Skeletal muscle cell (primary cell): ENCODE data around the genes GOLGA8S, UBE3A and GOLGA6L24.

DNA sequence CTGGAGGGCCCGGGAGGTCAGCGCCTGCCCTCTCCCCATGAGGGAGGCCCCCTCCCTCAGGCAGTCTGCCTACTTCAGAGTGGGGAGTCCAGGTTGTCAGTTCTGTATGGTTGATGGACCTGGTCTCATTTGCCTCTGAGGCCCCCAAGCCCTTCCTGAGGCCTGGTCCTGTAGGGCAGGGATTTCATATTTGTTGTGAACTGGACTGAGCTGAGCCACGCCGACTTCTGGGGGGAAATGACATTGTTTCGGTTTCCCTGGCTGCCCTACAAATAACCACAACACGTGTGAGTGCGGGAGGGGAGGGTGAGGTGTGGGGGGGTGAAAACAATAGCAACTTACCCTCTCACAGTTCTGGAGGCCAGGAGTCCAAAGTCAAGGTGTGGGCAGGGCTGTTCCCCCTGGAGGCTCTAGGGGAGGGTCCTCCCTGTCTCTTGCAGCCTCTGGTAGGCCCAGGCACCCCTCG, 160.3 kb downstream of the OR4N4 start:
- RRBS: no CpG with 5 or more reads among the region's 8 CpGs

DNA sequence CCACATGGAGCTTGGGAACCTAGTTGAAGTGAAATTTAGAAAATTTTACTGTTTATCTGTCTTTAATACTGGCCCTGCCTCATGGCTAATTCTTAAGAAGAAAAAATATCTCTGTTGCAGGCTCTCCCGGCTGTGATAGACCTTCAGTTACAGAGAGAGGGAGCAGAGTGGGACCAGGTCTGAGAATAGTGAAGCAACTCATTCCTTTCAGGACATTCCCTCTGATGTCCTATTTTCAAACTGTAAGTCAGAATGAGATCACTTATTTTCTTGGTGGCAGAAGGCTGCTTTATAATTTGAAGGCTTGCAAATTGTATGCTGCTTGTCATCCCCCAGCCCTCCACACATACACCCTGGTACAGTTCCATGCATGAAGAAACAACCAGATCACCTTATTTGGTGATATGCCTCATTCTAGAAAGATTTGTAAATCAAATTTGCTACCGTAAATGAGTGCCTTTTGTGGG, 6.6 kb downstream of the NIPA2 start:
- RRBS: no CpG with 5 or more reads among the region's 2 CpGs

- RRBS: no CpG with 5 or more reads among the region's 25 CpGs
Observed at GRCh38 chr15:22925632-22926298, 54.4 kb downstream of the CYFIP1 start.

DNA sequence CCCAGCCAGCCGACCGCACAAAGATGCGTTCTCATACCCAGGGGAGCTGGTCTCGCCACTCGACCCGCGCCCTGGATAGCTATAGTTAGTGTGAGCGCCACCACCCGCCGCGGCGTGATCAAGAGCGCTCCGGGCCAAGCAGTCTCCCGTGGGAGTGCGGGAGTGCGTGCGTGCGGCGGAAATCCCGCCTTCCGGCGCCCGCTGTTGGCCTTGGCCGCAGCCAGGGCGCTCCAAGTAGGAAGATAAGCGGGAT, 30.7 kb downstream of the GOLGA6L26 start:
- RRBS: no CpG with 5 or more reads among the region's 27 CpGs

GRCh38 chr15:23354575-23354941, at the start of gene GOLGA8S:
GOLGA8S (plus strand) TSS chr15:23354748.
- RRBS: no CpG with 5 or more reads among the region's 8 CpGs

DNA sequence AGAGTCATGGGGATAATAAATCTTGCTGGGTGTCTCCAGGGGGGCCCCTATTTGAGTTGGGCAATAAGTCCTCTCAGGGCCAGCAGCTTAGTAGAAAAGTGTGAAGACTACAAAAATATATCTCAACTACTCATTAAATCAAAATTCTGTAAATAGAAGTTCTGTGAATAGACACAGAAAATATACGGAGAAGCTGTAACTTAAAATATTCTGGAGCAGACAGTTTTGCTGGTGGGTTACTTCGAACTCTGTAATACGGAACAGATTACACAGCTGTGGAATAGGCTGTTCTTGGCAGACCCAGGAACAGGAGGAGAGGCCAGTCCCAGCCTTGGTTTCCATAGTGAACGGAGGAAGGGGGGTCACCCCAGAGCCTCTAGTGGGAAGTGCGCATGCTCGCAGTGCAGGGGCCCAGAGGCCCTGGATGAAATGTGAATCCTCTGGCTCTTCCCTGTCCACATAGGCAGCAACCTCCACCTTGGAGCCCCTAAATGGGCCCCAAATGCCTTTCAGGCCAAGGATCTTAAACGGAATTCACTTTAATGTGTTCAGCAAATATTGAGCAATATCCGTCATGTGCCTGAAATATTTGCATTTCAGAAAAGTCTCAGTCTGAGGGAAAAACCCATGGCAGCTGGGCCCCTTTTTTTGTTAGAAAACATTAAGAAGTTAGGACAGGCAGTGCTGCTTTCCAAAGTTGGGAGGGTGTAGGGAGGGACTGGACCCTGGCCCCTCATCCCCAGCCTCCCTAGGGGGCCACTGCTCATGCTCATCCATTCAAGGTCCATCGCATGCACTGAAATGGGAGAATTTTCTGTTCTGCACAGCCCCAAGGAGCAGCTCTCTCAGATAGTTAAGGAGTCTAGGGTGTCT, 3.3 kb upstream of the NDN start:
- RRBS: no CpG with 5 or more reads among the region's 9 CpGs

GRCh38 chr15:23713822-23714317, 26.8 kb upstream of the NDN start:
- RRBS: no CpG with 5 or more reads among the region's 15 CpGs

- RRBS: no CpG with 5 or more reads among the region's 4 CpGs
Observed at GRCh38 chr15:25064974-25065173, 110.1 kb downstream of the SNRPN start.

- RRBS: no CpG with 5 or more reads among the region's 2 CpGs
Observed at GRCh38 chr15:25111701-25111940, 156.8 kb downstream of the SNRPN start.

DNA sequence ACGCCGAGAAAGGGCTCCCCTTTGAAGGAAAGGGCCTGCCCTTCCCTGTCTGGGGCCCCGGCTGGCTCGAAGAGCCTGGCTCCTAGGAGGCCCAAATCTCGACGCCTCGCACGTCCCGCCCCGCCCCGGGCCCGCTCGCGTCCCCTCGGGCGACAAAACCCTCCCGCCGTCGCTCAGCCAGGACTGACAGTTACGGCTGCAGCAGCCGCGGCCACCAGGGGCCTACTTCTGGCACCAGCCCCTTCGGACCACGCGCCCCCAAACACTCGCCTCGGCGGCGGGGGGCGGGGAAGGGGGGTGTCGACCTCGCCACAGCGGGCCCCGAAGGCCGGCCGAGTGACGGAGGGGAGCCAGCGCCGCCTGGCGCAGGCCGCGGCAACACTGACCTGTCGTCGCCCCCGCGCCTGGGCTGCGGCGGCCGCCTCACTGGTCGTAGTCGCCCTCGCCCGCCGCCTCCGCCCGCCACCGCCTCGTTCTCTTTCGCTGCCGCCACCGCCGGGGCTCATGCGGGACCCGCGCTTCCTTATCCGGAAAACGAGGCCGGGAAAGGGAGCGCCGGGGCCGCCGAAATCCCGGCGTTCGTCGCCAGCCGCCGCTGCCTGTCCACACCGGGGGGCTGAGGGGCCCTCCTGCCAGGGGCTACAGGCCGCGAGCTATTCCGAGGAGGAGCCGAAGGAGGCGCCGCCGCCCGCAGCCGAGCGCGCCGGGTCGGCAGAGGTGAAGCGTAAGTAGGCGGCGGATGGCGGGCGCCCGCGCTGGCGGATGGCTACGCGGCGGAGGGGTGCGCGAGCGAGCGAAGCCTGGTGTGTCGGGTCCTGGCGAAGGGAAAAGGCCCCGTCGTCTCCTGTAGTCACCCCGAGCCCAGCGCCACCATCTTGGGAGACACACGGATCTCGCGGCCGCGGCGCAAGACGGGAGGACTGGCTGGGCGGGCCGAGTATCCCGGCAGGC, at the start of gene UBE3A:
Gene UBE3A, minus strand, starts transcription at position 922 of the 951 bp plus-strand sequence.
- RRBS: under 1% methylated on average over 16 of the region's 123 CpGs

- RRBS: no CpG with 5 or more reads among the region's 8 CpGs
Observed at GRCh38 chr15:25788261-25788464, 75.0 kb downstream of the ATP10A start.

DNA sequence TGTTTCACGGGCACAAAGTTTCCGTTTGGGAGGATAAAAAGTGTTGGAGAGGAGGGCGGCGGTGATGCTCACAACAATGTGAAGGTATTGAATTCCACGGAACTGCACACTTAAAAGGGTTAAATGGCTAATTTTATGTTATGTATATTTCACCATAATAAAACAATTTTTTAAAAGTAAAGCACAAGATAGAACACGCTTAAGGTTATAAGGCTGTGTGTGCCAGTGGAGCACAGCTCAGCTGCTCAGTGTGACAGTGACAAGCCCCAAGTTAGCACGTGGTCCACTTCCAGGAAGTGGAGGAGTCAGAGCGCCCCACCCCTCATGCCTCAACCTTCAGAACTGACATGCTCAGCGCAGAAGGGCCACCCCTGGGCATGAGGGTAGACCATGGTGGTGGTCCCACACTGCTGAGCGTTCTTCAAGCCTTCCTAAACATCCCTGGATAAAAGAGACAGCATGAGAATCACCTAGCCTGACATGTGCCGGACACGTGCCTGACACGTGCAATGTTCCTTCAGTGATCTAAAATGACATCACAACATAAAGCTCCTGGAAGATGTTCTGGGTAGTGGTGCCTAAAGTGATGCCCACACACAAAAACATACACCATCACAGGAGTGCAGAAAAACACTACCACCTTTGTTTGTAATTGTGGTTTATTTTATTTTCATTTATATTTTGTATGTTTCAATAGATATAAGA, 16.8 kb downstream of the ATP10A start:
- RRBS: no CpG with 5 or more reads among the region's 13 CpGs

GRCh38 chr15:27064264-27064680, 93.3 kb downstream of the GABRG3 start:
- RRBS: no CpG with 5 or more reads among the region's 9 CpGs

- RRBS: no CpG with 5 or more reads among the region's 32 CpGs
Observed at GRCh38 chr15:27573715-27574568, 525.2 kb downstream of the OCA2 start.

- RRBS: no CpG with 5 or more reads among the region's 5 CpGs
Observed at GRCh38 chr15:28246606-28246904, 75.4 kb downstream of the HERC2 start.

DNA sequence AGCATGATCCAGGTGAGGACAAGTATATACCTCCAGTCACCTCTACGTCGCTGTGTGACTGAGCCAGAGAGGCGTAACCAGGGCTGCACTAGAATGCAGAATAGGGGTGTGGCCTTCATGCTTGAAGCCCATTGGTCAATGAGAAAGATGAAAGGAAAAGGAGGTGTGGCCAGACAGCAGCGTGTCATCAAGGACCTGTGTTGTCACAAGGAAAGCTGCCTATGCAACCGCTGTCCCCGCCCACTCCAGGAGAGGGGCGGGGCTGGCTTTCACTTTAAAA, at the start of gene GOLGA6L24:
Gene GOLGA6L24, minus strand, starts transcription at position 60 of the 280 bp plus-strand sequence.
- RRBS: no CpG with 5 or more reads among the region's 7 CpGs

DNA sequence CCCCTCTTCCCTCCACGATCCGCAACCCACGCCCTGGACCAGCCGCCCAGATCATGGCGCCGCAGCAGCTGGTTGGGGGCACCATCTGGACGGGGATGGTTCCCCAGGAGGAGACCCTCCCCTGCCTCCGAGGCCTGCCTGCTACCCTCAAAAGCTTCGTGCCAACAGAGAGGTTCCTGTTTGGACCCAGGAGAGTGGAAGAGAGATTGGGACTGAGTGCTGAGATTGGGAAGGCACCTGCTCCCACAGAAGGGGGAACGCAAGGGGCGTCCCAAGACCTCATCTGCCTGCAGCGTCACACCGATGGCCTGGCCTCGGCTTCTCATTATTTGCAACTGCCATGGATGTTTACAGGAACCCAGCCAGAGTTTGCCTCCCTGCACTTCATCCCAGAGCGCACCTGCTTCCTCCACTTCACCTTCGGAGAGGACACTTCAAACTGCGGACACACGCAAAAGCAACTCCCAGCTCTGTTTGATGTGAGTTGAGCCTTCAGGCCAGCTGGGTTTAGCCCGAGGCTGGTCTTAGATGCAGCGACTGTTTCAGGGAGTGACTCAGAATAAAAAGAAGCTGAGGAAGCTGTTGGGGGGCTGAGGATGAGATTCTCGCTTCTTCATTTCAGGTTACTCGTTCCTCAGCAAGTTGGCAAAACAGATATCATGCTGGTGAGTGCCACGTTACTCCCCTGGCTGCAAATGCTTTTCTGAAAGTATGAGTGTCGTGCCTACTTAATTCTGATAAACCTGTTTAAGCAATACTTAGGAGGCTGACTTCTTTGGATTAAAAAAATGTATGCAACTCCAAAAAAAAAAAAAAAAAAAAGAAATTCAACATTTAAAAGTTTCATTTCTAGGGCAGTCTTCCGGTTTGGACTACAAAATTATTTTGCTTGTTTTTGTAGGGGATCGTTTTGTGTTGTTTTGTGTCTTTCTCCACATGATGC, 58.7 kb downstream of the GOLGA6L7 start:
- RRBS: no CpG with 5 or more reads among the region's 26 CpGs

- RRBS: no CpG with 5 or more reads among the region's 20 CpGs
Observed at GRCh38 chr15:28989438-28990152, 103.8 kb downstream of the APBA2 start.

GRCh38 chr15:29569677-29570156, 1.1 kb downstream of the ENTREP2 start:
- RRBS: under 1% methylated on average over 17 of the region's 43 CpGs

- RRBS: no CpG with 5 or more reads among the region's 16 CpGs
Observed at GRCh38 chr15:29686993-29687732, 116.4 kb upstream of the ENTREP2 start.